Mammary epithelial cell (primary cell): ENCODE measurements around a stretch of chr3.

DNA sequence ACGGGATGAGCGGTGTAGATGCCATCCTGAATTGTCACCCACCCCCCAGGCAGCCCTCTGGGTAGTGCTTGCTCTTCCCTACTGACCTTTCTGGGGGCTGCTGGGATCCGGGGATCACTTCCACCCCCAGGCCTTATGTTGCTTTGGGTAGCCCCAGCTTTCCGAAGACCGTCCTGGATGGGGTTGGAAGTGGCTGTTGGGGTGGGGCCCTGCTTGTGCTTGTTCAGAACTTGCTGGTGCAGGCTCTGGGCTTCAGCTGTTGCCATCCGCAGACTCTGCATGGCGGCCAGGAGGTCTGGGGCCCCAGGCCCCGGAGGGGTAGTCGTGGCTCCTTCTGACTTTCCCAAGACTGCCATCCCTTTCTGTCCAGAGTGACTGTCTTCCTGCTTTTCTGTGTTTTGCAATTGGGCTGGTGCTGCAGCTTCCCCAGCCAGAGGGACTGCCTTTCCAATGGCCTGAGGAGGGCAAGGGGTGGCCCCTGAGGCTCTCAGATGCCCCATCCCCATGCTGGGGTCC is 6.3 kb downstream of the XIRP1 start:
- CAGE, long polyA plus RNA: no peak
- RRBS: no CpG with 5 or more reads among the region's 9 CpGs

DNA sequence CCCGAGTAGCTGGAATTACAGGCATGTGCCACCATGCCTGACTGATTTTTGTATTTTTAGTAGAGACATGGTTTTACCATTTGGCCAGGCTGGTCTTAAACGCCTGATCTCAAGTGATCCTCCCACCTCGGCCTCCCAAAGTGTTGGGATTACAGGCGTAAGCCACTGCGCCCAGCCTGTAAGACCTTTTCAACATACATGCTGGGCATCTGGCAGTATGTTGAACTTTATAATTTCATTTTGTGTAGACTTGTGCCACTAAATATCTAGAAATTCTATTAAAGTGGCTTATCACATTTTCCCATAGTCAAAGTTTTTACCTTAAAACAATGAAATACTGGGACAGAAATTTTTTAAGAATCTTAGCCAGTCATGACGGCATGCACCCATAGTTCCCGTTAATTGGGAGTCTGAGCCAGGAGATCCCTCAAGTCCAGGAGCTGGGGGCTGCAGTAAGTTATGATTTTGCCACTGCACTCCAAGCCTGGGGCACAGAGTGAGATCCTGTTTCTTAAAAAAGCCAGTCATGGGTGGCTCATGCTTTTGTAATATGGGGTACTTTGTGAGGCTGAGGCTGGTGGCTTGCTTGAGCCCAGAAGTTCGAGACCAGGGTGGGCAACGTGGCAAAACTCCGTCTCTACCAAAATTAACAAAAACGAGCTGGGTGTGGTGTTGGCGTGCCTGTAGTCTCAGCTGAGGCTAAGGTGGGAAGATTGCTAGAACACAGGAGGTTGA is 3.0 kb downstream of the RPSA start:
- CAGE, long polyA plus RNA: no peak
- RRBS: no CpG with 5 or more reads among the region's 12 CpGs

DNA sequence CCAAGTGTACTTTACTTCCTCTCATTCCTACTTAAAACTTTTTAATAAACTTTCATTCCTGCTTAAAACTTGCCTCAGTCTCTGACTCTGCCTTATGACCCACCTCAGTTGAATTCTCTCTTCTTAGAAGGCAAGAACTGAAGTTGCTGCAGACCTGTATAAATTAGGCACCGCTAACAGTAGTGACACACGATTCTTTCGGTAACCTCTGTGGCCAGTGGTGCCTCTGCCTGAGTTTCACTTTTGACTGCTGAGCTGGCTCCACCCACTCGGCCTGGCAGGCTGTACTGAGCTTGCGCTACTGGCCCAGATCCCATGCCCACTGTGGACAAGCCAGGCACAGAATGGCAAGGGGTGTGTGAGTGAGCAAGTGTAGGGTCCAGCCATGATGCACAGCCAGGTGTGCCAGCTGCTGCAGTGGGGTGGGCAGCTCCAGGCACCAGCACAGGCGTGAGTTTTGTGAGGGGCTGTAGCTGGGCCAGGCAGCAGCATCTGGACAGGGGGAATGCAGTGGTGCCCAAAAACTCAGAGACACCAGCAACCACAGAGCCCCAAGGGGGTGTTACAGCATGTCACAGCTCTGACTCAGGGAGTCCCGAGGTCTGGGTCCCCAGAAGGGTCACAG is 19.1 kb upstream of the EIF1B start:
- CAGE, long polyA plus RNA: no peak
- RRBS: no CpG with 5 or more reads among the region's 7 CpGs

DNA sequence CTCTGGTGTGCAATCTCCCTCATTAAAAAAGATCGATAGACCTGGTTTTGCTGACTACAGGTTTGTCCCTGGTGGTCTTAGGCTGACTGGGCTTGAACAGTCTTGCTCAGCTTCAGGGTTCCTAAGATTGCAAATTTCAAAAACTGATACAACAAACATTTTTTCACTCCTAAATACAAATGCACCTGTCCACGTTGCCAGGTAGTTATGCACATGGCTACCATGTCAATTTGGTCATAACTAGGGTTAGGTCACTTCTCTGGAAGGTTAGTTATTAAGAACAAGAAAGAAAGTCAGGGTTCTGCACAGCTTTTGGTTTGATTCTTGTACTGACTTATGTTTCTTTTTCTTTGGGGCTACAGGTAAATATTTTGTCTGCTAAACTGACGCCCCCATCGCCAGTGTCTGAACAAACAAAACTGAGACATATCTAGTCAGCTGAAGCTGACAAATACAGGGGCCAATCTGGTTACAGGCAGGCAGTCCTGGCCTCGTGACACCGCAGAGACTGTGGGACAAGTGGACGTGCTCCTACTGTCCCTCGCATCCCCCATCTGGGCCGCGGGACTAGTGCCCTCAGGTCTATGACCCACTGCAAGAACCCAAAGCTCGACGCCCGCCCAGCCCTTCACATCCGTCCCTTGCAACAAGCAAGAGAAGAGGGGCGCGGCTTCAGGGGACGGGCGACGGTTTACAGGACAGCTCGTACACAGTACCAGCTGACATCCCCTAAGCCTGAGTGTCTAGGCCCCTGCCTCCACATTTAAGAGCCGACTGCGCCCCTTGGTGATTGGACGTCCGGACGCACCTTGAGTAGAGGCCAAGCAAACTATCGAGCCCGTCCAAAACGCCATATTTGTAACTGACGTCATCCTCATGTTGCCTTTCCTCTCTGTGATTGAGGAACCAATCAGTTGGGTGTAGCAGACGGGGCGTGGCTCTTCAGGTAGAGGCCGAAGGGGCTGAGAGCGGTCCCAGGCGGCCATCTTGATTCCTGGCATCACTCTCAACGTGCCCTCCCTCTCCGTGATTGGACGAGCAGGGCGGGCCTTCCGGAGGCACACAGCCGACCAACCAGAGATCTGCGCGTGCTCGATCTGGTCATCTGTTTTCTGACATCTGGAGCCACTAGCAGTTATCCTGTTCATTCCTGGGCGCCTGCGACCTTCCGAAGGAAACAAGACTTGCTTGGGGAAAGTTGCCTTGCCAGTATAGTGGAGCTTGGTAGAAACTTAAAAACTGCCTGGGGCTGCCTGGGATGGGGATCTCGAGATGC is 4.4 kb upstream of the RPL14 start:
- CAGE, long polyA plus RNA: no peak
- RRBS: no CpG with 5 or more reads among the region's 47 CpGs

DNA sequence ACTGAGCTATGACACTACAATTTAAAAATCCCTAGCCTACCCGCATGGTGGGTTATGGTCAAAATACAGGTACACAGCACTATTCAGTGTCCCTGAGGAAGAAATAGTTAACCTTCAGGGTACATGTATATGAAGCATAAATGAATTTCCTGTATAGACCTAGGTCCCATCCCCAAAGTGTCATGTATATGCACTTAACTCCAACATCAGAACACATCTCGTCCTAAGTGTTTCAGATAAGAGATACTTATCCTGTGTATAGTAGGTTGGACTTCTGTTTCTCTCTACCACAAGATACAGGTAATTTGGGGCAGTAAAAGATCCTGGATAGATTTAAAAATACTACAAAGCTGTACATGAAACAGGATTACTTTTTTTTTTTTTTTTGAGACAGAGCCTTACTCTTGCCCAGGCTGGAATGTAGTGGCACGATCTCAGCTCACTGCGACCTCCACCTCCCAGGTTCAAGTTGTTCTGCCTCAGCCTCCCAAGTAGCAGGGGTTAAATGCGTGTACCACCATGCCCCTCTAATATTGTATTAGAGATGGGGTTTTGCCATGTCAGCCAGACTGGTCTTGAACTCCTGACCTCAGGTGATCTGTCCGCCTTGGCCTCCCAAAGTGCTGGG is 6.6 kb downstream of the RPL14 start:
- CAGE, long polyA plus RNA: no peak
- RRBS: no CpG with 5 or more reads among the region's 6 CpGs

- CAGE, long polyA plus RNA: no peak
- RRBS: no CpG with 5 or more reads among the region's 4 CpGs
These were observed 17.6 kb downstream of the ZNF621 start for GRCh38 chr3:40542291-40542902.

DNA sequence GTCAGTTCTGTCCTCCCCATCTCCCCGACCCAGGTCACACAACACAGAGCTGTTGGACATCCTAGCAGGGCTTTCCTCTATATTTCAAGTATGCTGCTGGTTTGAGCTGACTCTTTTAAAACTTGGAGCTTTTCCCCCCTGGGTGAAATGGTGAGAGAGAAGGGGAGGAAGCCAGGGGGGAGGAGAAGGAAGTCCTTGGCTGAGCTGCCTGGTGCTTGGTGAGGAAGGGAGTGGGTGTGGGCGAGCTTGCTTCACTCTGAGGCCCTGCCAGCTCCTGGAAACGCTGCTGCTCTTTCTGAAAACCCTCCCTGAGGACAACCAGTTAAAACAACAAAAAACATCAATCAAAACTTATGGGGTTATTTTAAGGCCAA is 165.9 kb downstream of the ZNF621 start:
- CAGE, long polyA plus RNA: no peak
- RRBS: no CpG with 5 or more reads among the region's 3 CpGs

- CAGE, long polyA plus RNA: no peak
- RRBS: no CpG with 5 or more reads among the region's 10 CpGs
These were observed 79.1 kb upstream of the CTNNB1 start for GRCh38 chr3:41120204-41120704.

DNA sequence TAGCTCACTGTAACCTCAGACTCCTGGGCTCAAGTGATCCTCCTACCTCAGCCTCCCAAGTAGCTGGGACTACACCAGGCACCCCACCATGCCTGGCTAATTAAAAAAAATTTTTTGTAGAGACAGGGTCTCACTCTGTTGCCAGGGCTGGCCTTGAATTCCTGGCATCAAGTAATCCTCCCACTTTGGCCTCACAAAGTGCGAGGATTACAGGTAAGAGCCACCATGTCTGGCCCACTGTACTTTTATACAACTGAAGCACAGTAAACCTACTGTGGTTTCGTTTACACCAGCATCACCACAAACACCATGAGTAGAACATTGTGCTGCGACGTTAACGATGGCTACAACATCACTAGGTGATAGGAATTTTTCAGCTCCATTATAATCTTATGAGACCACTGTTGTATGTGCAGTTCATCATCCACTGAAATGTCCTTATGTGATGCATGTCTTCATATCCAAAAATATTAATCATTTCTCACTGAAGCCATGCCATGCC is 11.6 kb downstream of the CTNNB1 start:
- CAGE, long polyA plus RNA: no peak
- RRBS: no CpG with 5 or more reads among the region's 5 CpGs

- CAGE, long polyA plus RNA: no peak
- RRBS: no CpG with 5 or more reads among the region's 7 CpGs
These were observed 334.4 kb downstream of the ULK4 start for GRCh38 chr3:41627351-41628043.

- CAGE, long polyA plus RNA: no peak
- RRBS: no CpG with 5 or more reads among the region's 7 CpGs
These were observed 63.7 kb upstream of the ULK4 start for GRCh38 chr3:42025411-42026148.

- CAGE, long polyA plus RNA: no peak
- RRBS: no CpG with 5 or more reads among the region's 8 CpGs
These were observed 8.5 kb downstream of the TRAK1 start for GRCh38 chr3:42099514-42100172.

DNA sequence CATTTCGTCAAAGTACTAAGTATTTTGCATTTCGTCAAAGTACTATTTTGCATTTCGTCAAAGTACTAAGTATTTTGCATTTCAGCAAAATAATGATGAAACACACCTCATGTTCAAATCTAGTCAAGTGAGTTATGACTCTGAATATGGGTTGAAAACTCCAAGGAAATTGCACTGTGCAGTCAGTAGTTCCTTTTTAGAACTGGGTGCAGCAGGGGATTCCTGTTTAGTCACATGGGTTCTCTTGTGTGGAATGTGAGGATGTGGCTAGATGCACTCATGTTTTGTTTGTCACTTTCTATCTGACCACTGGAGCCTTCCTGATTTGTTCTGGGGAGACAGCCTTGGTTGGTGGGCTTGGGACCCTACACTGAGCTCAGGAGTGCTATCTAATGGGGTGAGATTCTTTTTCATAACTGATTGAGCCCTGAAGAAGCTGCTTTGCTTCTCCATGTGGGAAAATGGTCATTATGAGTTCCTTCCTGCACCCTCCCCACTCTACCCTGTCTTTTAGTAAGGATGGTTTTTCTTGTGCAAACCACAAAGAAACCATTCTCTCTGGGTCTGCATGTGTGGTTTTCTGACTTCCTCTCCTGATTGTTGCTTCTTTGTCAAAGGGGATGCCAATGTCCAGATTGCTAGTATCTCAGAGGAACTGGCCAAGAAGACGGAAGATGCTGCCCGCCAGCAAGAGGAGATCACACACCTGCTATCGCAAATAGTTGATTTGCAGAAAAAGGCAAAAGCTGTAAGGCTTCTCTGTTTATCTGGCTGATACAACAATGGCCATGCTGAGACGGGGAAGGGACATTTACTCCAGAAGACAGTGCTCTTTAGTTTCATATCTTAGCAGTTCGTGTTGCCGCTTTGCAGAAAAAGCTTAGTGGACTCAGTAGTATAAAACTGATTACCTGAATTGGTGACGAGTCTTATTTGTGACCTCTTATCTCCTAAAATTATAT is 73.2 kb downstream of the CCK start:
- CAGE, long polyA plus RNA: no peak
- RRBS: no CpG with 5 or more reads among the region's 10 CpGs

DNA sequence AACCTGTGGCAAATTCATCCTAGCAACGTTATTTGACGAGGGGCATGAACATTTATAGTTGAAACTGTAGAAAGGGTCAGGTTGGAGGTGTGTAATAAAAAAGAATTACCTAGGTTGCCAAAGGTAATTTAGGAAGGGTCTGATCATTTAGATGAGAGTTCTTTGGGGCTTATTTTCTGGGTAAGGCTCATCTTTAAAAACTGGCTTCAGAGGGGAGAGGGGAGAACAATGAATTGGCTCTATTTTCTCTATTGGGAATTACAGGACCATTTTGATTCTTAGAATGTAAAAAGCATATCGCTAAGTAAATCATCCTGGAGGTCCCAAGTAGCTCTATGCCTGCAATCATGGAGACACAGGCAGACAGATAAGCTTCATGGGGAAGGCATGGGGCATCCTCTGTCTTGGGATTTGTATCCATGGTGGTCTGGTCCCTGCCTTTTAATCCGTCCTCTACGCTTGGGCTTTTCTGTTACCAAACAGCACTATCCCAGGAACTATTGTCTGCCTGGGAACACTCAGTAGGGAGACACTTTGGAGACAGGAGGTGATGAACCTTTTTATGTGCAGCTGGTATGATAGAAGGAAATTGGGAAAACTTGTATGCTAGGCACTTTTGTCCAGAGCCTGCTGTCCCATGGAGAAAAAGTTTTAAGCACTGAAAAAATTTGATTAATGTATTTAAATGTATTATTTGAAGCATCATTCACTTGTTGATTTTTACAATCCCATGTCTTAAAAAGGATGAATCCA is 54.0 kb downstream of the CCK start:
- CAGE, long polyA plus RNA: no peak
- RRBS: no CpG with 5 or more reads among the region's 5 CpGs

DNA sequence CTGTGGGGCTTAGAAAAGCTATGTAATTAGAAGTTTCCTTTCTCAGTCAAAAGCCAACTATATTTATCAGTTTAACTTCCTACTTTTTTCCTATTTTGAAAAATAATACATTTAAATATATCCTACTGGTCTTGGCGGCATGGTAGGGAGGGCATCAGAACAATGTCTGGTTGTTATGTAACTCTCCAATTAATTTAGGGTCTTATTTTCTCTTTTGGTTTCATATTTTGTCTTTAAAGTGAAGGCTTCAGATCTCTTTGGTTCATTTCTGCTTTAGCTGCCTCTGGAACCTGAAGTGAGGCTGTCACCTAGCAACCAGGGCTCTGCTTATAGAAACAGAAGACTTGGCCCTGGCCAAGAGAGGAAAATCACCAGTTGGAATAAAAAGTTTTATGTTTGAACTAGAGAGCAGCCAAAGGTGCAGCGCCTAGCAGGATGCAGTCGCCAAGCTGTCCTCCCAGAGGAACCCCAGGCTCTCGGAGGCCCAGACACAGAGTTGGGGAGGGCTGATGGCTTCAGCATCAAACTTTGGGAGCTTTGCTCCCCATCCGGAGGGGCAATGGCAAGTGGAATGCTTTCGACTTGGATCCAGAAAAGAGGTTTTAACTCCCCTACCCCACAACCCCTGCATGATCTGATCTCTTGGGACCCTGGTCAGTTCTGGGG is 41.1 kb downstream of the LYZL4 start:
- CAGE, long polyA plus RNA: no peak
- RRBS: no CpG with 5 or more reads among the region's 6 CpGs

- CAGE, long polyA plus RNA: no peak
- RRBS: no CpG with 5 or more reads among the region's 11 CpGs
These were observed 29.2 kb upstream of the VIPR1 start for GRCh38 chr3:42472926-42474017.

- CAGE, long polyA plus RNA: no peak
- RRBS: no CpG with 5 or more reads among the region's 55 CpGs
These were observed 5.0 kb downstream of the ZBTB47 start for GRCh38 chr3:42658138-42659316.

- CAGE, long polyA plus RNA: no peak
- RRBS: no CpG with 5 or more reads among the region's 2 CpGs
These were observed 10.1 kb downstream of the CCDC13 start for GRCh38 chr3:42763039-42763347.

GRCh38 chr3:42805148-42806031 is 1.1 kb upstream of the HIGD1A start:
- CAGE, long polyA plus RNA: no peak
- RRBS: no CpG with 5 or more reads among the region's 25 CpGs

- CAGE, long polyA plus RNA: no peak
- RRBS: no CpG with 5 or more reads among the region's 2 CpGs
These were observed 10.2 kb downstream of the ACKR2 start for GRCh38 chr3:42819440-42819816.